ENCODE data around the genes PCDH8 and PRR20C.

DNA sequence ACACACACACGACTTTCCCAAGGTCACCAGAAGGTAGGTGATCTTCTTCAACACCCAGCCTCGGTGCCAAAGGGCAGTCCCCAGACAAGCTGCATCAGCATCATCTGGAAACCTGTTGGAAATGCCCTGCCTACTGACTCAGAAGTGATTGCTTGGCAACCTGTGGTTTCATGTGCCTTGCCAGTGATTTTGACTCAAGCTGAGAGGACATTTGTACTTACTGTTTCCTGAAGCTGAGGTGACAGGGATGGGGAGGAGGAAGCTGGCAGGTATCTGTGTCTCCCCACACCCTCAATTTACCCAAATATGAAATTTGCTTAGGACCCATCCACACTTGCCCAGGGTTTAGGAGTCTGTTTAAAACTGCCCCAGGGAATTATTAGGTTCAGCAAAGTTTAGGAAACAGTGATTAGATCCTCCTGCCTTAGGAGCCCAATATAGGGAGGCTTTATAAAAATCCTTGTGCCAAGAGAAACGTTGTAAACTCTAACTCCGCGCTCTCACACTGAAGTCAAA lies 1.7 kb downstream of the DHRS12 start:
- PRO-cap: no peak

GRCh38 chr13:51832215-51832771 lies 12.7 kb downstream of the TMEM272 start:
- PRO-cap: no peak

DNA sequence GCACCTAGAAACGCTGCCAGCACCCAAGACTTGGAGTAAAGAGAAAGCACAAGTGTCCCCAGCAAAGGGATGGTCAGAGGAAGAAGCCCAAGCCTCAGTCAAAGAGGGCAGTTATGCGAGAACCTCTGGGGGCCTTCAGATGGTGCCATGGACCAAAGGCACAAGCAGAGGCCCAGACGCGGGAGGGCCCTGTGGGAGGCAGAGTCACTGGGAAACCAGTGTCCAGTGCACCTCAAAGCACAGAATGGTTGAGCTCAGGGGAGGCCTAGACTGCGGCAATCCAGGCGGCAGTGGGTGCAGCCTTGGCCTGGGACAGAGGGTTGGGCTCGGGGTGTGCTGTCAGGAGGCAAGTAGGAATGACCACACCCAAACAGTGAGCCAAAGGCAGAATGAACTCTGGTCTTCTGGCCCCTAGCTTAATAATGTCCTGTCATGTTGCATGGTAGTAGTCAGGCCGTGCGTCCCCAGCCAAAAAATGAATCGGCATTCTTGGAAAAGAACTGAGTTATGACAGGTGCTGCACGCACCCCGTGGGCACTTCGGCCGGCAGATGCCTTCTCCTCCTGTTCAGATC lies 56.1 kb downstream of the ATP7B start:
- PRO-cap: no peak

GRCh38 chr13:51998579-51998942 lies 12.7 kb downstream of the ATP7B start:
- PRO-cap: bidirectional peak, plus-strand start at chr13:51998875, minus-strand start at chr13:51998774

- PRO-cap: no peak
Observed at GRCh38 chr13:51999024-51999513, 12.2 kb downstream of the ATP7B start.

- PRO-cap: no peak
Observed at GRCh38 chr13:52029413-52030043, 5.0 kb downstream of the UTP14C start.

GRCh38 chr13:52599291-52600268 lies 42.7 kb upstream of the HNRNPA1L2 start:
- PRO-cap: no peak

- PRO-cap: no peak
Observed at GRCh38 chr13:52653697-52654292, 1.2 kb downstream of the SUGT1 start.

GRCh38 chr13:52848468-52849382 lies at the start of gene PCDH8:
Gene PCDH8, minus strand, starts transcription at chr13:52848640.
- PRO-cap: unidirectional peak, minus-strand start at chr13:52848641

GRCh38 chr13:52851151-52852139 lies 3.0 kb upstream of the PCDH8 start:
- PRO-cap: unidirectional peak, minus-strand start at chr13:52851532; unidirectional peak, minus-strand start at chr13:52851820

- PRO-cap: no peak
Observed at GRCh38 chr13:53059815-53060111, 31.1 kb downstream of the OLFM4 start.

DNA sequence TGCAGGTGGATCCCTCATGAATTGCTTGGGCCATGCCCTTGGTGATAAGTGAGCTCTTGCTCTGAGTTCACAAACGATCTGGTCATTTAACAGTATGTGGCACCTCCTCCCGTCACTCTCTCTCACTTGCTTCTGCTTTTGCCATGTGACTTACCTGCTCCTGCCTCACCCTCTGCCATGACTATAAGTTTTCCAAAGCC lies 1847.4 kb upstream of the PRR20A start:
- PRO-cap: no peak

DNA sequence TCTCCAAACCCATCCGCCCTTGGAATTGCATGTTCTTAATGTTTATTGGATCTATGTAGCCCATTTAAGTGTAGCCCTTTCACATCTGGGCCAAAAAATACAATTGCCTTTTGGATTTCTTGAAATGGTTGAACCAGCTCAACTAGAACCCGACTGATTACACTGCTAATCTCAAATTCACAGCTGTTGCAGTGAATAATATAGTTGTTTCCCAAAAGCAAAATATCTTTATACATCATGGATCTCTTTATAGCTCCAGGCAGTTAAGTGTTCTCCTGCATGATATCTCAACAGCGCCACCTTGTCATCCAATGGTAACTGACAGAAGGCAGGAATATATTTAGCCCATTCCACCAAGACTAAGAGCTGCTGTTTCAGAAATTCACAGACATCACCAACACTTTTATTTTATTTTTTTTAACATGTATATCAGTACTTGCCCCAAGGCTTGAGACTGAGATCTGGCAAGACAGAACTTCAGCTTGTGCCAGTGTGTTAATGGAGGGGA lies 1141.0 kb upstream of the PRR20A start:
- PRO-cap: no peak

GRCh38 chr13:57153780-57154294 lies at the start of gene PRR20C:
Gene PRR20C, plus strand, starts transcription at chr13:57154061.
- PRO-cap: no peak

DNA sequence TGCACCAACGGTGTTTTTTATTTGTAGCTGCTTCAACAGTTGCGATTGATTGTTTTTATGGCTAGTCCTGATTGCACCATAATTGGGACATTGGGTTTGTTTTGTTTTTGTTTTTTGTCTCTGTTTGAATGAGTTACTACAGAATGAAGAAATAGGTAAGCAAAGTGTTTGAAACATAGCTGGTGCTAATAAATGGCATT lies 31.2 kb upstream of the PCDH17 start:
- PRO-cap: no peak

- PRO-cap: no peak
Observed at GRCh38 chr13:60261444-60262032, 97.8 kb upstream of the DIAPH3 start.

GRCh38 chr13:60398900-60399483 lies 2.0 kb downstream of the TDRD3 start:
- PRO-cap: no peak

- PRO-cap: no peak
Observed at GRCh38 chr13:60638029-60638389, 241.0 kb downstream of the TDRD3 start.

GRCh38 chr13:64078640-64078934 lies 245.7 kb upstream of the ENSG00000285566 start:
- PRO-cap: no peak

GRCh38 chr13:67120952-67121447 lies 109.1 kb downstream of the PCDH9 start:
- PRO-cap: no peak